Fallopian tube (tissue), 1 donor: ENCODE results near the genes NUDT7 and C16orf46.

DNA sequence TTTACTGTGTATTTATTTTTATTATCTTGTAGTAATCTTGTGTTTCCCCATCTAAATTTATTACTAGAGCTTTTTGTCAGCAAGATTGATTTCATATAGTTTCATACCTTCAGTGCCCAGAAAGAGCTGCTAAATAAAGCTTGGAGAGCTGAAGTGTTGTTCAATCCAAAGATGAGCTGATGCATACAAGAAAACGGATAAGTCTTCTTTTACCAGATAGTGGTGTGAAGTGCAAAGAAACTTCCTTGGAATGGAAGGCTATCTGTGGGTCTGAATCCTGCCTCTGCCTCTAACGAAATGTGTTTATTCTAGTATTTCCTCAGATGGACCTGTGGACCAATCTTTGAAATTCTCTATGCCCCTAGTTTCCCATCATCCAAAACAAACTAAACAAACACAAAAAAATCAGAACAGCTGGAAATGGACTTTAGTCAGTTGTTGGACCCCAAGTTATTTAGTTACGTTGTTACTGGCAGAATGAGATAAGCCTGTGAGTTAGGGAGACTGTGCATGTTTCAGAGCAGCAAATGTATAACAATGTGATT lies 254.9 kb downstream of the CNTNAP4 start:
- PRO-cap, result no peak

GRCh38 chr16:77191442-77192043 lies 553 bp downstream of the MON1B start:
- PRO-cap, result no peak

DNA sequence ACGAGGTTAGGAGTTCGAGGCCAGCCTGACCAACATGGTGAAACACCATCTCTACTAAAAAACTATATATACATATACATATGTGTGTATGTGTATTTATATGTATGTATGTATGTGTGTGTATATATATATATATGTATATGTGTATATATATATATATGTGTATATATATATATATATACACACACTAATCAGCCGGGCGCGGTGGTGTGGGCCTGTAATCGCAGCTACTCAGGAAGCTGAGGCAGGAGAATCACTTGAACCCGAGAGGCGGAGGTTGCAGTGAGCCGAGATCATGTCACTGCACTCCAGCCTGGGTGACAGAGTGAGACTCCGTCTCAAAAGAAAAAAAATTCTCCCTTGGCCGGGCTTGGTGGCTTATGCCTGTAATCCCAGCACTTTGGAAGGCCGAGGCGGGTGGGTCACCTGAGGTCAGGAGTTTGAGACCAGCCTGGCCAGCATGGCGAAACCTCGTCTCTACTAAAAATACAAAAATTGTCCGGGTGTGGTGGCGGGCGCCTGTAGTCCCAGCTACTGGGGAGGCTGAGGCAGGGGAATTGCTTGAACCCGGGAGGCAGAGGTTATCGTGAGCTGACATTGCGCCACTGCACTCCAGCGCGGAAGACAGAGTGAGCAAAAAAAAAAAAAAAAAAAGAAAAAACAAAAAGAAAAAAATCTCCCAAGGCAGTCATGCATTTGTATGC lies 1.1 kb downstream of the SYCE1L start:
- PRO-cap, result no peak

DNA sequence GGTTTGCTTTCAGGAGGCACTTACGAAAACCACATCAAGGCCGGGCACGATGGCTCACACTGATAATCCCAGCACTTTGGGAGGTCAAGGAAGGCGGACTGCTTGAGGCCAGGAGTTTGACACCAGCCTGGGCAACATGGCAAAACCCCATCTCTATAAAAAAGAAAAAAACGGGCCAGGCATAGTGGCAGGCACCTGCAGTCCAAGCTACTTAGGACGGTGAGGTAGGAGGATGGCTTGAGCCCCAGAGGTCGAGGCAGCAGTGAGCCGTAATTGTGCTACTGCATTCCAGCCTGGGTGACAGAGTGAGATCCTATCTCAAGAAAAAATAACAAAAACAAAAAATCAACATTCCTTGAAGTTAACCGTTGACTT lies 99.3 kb downstream of the SYCE1L start:
- PRO-cap, result no peak

DNA sequence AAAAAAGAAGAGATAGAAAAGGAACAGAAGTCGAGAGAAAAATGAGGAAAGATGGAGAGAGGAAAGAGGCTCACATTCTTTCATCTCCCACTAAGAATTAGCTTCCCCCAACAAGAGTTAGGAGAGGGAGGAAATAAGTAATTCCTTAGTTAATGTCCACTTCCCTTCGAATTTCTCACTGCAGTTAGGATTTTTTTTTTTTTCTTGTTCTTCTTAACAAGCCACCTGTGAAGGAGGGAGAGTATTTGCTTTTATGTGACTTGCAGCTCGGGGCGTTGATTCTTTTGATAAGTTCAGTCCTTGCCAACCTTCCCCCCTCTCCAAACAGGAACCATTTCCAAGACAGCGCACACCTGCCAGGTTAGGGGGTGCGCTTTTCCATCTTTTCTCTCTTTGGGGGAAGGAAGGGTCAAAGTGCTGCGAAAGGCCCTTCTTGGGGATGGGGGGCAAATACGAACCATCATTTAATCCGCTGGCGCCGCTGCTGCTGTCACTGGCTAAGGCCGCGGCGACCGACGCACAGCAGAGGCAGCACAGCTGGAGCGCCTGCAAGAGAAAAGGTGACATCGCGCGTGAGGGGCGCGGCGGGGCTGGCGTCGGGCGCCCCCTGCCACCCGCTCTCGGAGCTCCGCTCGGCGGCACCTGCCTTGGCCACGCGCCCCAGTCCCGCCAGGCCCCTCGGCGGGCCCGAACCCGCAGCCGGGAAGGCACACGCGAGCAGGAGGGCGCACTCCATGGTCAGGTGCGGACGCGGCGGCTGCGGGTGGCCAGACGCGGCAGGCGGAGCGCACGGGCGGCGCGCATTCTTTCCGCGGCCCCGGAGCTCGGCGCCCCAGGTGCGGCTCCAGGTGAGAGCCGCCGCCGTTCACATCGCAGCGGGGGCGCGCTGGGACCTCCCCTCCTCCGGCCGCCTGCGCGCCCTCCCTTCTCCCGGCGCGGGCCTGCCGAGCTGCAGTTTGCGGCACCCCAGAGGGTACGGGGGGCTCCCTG lies 579 bp downstream of the ADAMTS18 start:
- PRO-cap, result no peak

GRCh38 chr16:77663686-77664045 lies 58.6 kb upstream of the NUDT7 start:
- PRO-cap, result no peak

DNA sequence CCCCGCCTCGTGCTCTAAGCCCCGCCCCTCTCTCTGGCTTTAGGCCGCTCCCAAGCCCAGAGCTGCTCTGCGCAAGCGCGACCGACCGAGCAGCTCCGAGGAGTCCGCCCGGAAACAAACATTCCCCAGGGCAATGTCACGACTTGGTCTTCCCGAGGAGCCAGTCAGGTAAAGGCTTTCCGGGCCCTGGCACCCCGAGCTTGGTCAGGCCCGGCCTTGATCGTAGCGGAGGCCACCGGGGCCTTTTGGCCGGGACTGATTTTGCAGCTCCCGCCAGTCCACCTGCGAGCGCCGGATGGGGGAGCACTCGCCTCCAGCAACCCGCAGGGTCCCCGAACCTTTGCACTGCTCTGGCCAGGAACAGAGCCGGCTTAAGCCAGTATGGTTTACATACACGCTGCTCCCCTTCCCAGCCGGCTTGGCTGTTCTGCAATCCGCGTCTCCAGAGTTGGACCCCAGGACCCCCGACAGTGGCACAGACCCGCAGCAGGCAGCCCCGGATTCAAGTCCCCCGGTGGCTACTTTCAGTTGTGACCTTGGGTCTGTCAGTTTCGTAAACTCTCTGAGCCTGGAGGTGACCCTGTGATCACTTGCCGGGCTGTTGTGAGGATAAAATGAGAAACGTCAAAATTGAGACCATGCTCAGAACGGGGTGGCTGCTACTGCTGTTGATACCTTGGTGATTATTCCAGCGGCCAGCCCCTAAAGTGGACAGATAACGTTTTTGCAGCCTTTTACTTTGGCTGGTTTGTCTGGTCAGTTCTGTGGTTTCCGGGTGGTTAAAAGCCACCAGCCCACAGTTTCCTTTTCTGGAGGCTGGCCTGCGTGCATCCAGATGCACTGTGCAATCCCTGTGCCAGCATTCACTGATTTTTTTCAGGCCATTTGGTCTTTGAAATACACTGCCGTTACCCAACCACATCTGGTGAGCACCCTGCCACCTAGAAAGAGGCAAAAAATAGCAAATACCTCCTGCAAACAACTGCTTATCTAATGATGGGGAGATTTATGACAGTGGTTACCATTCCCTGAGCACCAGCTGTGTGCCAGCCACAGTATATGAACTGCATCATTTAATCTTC lies at the start of gene NUDT7:
Gene NUDT7 (plus strand): TSS at position 65 of the 1,082 bp plus-strand sequence.
- PRO-cap, result bidirectional peak, plus-strand start at position 121 of the sequence, minus-strand start outside the sequence; unidirectional peak, minus-strand start at position 868 of the sequence

DNA sequence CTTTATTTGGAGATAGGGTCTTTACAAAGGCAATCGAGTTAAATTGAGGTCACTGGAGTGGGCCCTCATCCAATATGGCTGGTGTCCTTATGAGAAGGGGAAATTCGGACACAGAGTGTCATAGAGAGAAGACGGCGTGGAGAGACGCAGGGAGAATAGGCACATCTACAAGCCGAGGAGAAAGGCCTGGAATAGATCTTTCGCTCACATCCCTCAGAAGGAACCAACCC lies 71.5 kb downstream of the VAT1L start:
- PRO-cap, result no peak

DNA sequence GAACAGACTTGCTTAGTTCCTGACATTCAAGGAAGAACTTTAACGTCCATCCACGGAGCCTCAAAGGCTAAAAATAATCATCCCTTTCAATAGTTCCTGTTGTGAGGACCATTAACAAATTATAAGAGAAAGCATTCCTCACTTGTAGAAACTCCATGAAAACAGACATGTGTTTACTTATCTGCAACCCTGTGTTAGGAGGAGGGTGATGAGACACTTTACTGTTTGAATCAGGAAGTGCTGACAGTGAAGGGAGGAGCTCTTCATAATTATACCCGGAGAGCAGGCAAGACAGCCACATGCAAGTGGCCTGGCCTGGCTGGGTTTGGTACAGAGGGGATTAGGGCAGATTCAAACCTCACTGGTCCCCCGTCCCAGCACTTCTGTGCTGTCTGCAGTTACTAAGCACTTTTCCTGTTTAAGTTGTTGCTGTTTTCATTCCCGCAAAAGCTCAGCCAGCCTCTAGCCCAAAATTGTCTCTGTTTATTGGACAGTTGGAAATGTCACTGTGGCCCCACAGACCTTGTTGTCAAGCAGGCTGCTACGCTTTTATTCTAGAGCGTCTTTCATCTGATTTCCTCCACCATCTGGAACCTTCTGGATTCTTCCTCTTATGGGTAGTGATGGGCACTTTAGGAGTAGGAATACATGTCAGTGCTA lies 78.5 kb downstream of the WWOX start:
- PRO-cap, result no peak

- PRO-cap, result no peak
Measured at GRCh38 chr16:78749606-78750067, 650.2 kb downstream of the WWOX start.

- PRO-cap, result no peak
Measured at GRCh38 chr16:79505403-79505888, 95.1 kb downstream of the MAF start.

DNA sequence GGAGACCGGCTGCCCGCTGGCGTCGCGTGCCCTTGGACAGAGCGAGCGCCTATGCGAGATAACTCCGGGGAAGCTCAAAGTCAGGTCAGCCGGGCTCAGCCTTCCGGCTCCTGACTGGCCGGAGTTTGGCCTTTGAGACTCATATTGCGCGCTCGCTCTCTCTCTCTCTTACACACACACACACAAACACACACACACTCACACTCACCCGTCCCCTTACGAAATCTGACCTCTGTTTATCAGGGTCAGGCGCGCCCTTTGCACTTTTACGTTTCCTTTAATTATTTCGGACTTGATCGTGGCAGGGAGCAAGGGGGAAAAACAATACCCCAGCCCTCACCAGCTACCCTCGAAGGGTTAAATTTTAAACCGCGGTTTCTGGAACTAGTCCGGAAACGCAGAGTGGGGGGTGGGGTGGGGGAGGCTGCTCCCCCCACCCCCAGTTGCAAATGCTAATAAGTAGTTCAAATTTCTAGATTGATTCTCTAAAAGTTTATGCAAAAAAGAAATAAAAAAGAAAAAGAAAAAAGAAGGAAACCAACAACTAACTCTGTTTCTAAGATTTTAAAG lies 1.0 kb upstream of the MAF start:
- PRO-cap, result unidirectional peak, minus-strand start at position 53 of the sequence; unidirectional peak, minus-strand start at position 116 of the sequence

- PRO-cap, result no peak
Measured at GRCh38 chr16:81004564-81005090, 2.1 kb downstream of the CMC2 start.

GRCh38 chr16:81036899-81037388 lies 1.3 kb downstream of the ATMIN start:
- PRO-cap, result no peak

DNA sequence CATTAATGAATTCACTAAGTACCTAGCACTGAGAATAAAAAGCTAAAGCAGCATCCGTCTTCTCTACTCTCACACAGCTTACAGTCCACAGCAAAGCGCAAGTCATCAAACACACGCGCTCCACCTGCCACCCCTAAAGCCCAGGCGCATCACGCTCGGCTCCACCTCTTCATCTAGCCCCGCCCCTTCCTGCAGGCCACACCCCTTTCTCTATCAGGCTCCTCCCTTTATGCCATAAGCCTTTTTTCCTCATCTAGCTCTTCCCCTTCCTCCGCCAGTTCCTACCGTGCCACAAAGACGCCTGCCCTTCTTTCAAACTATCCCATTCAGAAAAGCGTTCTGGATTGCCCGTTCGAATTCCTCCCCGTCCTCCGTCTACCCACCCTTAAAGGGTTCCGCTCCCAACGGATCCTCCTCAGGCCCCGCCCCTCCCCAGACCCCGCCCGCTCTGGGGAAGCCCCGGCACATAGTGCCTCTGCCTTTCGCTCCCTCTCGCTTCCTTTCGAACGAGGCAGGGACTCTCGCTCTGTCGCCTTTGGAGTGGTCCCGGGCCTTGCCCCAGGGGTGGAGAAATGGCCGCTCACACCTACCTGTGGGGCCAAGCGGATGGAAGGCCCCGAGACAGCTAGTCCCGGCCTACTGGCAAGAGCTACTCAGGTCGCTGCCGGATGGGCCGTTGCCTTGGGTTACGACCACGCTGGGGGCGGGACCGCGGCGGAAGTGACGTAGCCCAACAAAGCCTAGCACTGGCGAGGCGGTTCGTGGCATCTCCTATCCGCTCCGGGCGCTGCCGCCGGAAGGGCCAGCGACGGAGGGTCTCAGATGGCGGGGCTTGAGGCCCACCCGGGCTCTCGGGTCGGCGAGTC lies at the start of gene C16orf46:
Gene C16orf46 (minus strand): TSS at position 693 of the 866 bp plus-strand sequence.
- PRO-cap, result bidirectional peak, plus-strand start at position 277 of the sequence, minus-strand start at position 107 of the sequence; bidirectional peak, plus-strand start at position 501 of the sequence, minus-strand start at position 377 of the sequence; bidirectional peak, plus-strand start at position 746 of the sequence, minus-strand start at position 670 of the sequence

DNA sequence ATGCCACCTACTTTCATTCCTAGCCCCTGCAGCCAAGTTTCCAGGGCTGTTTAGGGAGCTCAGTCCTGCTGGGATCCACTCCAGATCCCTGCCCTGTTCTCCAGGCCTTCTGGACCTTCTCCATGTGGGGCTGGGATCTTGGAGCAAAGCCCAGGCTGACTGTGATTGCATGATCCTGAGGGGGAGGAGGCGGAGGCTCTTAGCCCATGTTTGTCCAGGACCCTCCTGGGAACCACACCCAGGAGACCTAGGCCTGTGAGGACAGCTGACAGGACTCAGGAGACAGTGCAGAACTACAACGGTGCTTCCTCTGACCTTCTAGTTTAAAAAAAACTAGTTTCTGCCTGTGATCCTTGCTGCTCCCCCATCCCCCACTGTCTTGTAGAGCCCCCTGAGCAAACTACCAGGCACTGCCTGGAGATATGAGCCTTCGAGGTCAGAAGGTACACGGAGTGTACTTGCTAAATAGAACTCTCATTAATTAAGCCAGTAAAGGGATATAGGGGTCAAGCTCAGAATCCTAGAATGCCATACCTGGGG lies 27.7 kb downstream of the BCO1 start:
- PRO-cap, result no peak

- PRO-cap, result no peak
Measured at GRCh38 chr16:81266648-81266909, 28.1 kb downstream of the BCO1 start.

GRCh38 chr16:81294179-81294986 lies 20.4 kb upstream of the GAN start:
- PRO-cap, result no peak

DNA sequence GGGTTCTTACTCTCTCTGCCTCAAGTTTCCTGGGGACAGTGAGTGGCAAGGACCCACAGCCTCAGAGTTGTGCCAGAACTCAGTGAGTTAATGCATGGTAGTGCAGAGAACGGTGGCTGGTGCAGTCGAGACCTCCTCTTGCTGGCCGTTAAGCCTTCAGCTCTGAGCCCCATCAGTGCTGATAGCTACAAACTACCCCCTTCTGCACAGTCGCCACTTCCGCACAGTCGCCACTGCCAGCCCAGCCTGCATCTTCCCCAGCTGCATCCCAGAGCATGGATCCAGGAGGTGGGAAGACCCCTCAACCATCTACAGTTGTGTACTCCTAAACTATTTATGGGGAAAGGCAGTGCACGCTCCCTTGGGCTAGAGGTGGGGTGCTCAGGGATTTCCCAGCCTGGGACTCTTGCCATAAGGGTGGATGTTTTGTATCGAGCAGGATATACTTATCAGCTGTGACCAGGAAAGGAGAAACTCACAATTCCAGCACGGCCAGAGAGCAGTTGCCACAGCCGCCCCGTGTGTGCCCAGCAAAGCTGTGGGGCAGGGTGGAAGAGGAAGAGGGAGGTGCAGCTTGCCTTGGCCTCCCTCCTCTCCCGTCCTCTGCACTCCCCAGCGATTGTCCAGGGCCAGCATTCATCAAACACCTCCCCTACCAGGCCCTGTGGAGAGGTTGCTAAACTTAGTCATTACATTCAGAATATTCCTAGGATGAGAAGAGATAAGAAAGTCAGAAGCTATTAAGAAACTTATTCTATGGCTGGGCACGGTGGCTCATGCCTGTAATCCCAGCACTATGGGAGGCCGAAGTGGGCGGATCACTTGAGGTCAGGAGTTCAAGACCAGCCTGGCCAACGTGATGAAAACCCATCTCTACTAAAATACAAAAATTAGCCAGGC lies 49.4 kb upstream of the CMIP start:
- PRO-cap, result no peak

- PRO-cap, result no peak
Measured at GRCh38 chr16:81431770-81432516, 12.7 kb upstream of the CMIP start.